H4 (cell line): ENCODE measurements around the gene WASHC2C.

GRCh38 chr10:43163222-43163677, 25.0 kb downstream of the CSGALNACT2 start:
- RAMPAGE, long total RNA, result no peak

- RAMPAGE, long total RNA, result no peak
Measured at GRCh38 chr10:43225547-43226222, 41.2 kb downstream of the RASGEF1A start.

DNA sequence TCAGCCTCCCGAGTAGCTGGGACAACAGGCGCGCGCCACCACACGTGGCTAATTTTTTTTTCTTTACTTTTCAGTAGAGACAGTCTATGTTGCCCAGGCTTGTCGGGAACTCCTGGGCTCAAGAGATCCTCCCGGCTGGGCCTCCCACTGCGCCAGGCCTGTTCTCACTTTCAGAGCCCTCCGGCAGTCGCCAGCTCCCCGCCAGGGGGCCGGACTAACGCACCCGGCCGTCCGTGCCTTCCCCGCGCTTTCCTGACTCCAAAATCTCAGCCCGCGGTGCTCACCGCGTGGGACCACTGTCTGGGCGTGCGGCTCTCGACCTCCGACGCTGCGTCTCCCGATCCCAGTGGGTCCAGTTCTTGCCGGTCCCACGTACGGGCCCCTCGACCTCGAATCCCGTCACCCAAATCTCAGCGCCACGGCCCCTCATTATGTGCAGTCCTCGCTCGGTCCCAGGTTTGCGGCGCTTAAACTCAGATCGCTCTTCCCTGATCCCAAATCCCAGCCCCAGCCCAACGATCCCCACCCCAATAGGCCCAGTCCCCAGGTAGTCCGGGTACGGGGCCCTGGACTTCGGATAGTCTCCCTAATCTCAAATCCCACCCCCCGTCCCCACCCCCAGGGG, 837 bp downstream of the HNRNPF start:
- RAMPAGE, long total RNA, result no peak

DNA sequence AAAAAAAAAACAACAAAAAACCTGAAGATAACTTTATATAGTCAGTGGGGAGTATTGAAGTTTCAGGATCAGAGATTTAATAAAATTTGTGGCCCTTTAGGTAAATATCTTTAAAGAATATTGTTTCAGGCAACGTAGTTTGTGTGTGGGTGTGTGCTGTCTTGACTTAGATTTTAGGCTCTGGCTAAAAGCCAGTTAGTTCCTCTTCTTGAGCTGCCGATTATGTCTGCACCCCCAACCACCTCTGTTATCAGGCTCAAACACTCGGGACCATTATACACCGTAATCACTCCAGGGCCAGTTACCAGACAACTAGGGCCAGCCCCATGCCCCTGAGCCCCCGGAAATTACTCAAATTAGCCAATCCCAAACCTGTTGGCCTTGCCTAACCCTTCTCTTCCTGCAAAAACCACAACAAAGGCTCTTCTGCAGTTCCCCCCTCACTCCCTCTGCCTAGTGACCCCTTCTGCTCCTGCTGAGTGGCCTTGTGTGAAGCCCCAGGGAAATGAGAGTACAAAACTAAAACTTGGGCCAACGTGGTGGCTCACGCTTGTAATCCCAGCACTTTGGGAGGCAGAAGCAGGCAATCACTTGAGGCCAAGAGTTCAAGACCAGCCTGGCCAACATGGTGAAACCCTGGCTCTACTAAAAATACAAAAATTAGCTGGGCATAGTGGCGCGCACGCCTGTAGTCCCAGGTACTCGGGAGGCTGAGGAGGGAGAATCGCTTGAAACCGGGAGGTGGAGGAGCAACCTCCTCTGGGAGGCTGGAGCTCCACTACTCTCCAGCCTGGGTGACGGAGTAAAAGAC, 9.1 kb upstream of the HNRNPF start:
- RAMPAGE, long total RNA, result no peak

- RAMPAGE, long total RNA, result no peak
Measured at GRCh38 chr10:43437296-43437608, 341 bp downstream of the ZNF487 start.

- RAMPAGE, long total RNA, result no peak
Measured at GRCh38 chr10:43437669-43438288, 868 bp downstream of the ZNF487 start.

GRCh38 chr10:43595089-43595866, 11.0 kb upstream of the ZNF485 start:
- RAMPAGE, long total RNA, result no peak

DNA sequence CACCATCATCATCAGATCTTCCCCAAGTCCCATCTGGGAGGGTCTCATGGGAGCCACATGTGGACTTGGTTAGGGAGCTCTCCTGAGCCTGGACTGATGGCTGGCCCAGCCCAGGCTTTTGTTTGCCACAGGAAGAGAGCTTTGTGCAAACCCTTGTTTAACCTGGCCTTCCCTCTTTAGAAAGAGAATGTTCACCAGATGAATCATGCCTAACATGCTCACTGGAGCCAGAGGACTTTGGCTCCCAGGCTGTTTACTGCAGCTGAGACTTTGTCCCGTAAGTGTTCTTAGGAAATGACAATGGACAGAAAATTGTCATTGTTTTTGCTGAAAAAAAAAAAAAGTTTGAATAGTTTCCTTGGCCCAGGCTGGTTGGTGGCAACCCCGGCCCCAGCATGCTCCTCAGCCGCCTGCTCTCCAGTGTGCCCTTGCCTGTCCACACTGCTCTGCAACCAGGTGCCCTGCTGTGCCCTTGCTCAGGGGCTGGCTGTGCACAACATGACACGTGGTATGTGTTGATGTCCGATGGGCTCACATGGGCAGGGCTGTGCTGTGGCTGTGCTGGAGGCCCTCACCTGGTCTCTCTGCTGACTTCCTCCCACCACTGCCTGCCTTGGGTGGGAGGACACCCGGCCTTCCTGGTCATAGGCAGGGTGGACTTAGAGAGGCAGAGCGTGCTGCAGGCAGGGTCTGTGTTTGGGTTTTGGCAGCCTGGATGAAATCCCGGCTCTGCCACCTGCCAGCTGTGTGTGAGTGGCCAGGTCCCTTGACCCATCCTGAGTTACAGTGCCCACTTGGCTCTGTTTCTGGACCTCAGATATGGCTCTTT, 215.4 kb upstream of the ZNF32 start:
- RAMPAGE, long total RNA, result no peak

- RAMPAGE, long total RNA, result no peak
Measured at GRCh38 chr10:43972234-43972494, 323.5 kb upstream of the ZNF32 start.

DNA sequence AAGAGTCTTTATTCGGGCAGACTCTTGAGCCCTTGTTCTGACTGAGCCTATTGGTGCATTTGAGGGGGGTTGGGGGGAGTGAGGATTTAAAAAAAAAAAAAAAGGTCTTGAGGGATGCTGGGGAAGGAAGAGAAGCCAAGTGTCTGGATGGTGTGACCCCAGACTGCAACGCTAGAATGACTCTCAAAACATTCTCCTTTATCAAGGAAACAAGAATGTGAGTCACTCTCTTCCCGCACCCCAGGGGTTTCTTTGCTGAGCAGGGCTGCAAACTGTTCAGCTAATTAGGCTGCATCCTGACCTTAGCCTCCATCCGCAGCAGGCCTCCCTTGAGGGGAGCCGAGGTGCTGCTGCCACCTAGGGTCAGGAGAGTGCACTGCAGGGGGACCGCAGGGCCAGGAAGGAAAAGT, 53.5 kb upstream of the TMEM72 start:
- RAMPAGE, long total RNA, result no peak

- RAMPAGE, long total RNA, result no peak
Measured at GRCh38 chr10:44940134-44940494, 19.5 kb upstream of the RASSF4 start.

- RAMPAGE, long total RNA, result no peak
Measured at GRCh38 chr10:45004425-45004818, 3.7 kb downstream of the ZNF22 start.

- RAMPAGE, long total RNA, result no peak
Measured at GRCh38 chr10:45224295-45224888, 91.0 kb downstream of the OR13A1 start.

GRCh38 chr10:45374662-45375022, 626 bp downstream of the ALOX5 start:
- RAMPAGE, long total RNA, result no peak

GRCh38 chr10:45420319-45421027, 46.5 kb downstream of the ALOX5 start:
- RAMPAGE, long total RNA, result no peak

- RAMPAGE, long total RNA, result no peak
Measured at GRCh38 chr10:45557497-45558094, 22.4 kb upstream of the MARCHF8 start.

GRCh38 chr10:45580185-45581529, 45.5 kb upstream of the MARCHF8 start:
- RAMPAGE, long total RNA, result no peak

DNA sequence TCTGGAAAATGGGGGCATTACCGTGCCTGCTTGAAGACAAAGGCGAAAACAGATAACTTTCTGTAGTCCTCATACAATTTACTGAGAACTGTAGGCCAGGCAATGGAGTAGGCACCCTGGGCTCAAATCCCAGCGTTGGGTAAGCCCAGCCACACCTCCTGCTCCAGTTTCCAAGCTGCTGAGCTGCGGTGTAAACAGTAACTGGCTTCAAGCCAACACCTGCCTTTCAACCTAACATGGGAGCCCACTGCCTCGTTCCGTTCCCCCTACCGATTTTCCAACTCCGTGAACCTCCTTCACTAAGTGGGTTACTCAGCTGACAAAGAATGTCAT, 654 bp upstream of the ZFAND4 start:
- RAMPAGE, long total RNA, result no peak

DNA sequence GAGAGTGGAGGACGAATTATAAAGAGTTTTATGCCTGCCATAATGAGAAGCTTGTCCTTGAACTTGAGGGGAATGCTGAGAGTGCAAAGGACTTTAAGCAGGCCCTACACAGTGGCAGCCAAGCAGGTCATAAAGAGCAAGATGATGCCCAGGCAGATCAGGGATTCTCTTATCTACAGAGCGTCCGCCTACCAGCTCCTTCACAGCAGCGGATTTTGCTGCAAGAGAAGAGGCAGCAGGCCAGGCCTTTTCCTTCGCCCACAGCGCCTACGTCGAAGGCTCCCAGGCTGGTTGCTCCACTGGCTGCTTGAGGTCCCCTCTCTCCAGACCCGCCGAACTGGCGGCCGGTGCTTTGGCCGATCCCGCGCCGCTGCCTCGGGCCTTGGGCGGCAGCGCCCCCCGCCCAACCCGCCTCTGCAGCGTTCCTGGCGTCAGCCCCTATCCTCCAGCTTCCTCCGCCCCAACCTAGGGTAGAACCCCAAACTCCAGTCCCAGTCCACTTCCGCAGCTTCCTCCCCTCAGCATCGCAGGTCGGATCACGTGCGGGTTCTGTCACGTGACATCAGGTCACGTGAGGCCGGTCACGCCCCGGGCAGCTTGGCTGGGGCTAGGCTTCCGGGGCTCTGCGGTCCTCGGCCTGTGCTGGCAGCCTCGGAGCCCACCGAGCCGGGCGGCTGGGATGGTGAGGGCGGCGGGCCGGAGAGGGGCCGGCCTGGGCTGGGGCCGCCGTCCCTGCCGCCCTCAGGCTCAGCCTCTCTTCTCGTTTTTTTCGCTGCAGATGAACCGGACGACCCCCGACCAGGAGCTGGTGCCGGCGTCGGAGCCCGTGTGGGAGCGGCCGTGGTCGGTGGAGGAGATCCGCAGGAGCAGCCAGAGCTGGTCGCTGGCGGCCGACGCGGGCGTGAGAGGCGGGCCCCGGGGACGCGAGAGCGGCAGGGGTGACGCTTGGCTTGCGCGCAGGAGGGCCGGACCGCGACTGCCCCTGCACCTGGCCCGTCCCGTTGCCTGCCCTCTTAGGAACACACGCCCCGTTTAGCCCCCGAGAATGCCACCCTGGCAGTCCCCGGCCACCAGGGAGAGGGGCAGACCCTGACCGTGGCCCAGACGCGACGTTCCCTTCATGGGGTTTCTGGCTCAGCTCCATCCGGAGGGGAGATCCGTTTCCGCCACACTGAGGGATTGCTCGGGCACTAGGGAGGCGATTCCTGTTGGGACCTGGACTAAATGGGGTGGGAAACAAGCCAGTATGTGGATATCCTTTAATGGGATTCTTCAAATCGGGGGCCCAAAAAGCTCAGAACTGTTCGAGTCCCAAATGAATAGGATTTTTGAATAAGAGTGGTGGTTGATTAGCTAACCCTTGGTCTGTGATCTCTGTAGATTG, at the start of gene WASHC2C:
Gene WASHC2C, plus strand, starts transcription at position 628 of the 1,384 bp plus-strand sequence.
- RAMPAGE, long total RNA, result start-site peak on the plus strand centred at position 579 of the sequence, 28 bp wide, 66 reads

- RAMPAGE, long total RNA, result no peak
Measured at GRCh38 chr10:45971674-45972189, 557 bp upstream of the TIMM23 start.